Gastroesophageal sphincter (tissue), 4 donors: ENCODE data around the gene NT5M.

GRCh38 chr17:16285698-16286882 is 67.2 kb downstream of the CENPV start:
- PRO-cap = unidirectional peak, plus-strand start at chr17:16286234; unidirectional peak, plus-strand start at chr17:16286266
- RAMPAGE, long total RNA, 4 experiments = no peak in any of the 4 experiments

DNA sequence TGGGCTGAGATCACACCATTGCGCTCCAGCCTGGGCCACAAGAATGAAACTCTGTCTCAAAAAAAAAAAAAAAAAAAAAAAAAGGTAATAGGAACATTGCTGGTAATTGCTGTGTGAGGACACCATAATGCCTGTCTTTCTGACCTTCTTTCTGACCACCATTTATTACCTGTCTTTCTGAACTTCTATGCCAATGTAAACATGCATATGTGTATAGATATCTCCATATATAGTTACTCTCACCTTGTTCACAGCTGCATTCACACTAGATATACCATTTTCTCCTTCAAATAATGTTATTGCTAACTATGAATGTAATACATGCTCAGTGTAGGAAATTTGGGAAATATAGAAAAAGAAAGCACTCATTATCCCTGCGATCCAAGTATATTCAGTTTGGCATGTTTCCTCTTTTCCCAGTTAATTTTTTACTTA is 6.8 kb downstream of the UBB start:
- PRO-cap = no peak
- RAMPAGE, long total RNA, 4 experiments = no peak in any of the 4 experiments

DNA sequence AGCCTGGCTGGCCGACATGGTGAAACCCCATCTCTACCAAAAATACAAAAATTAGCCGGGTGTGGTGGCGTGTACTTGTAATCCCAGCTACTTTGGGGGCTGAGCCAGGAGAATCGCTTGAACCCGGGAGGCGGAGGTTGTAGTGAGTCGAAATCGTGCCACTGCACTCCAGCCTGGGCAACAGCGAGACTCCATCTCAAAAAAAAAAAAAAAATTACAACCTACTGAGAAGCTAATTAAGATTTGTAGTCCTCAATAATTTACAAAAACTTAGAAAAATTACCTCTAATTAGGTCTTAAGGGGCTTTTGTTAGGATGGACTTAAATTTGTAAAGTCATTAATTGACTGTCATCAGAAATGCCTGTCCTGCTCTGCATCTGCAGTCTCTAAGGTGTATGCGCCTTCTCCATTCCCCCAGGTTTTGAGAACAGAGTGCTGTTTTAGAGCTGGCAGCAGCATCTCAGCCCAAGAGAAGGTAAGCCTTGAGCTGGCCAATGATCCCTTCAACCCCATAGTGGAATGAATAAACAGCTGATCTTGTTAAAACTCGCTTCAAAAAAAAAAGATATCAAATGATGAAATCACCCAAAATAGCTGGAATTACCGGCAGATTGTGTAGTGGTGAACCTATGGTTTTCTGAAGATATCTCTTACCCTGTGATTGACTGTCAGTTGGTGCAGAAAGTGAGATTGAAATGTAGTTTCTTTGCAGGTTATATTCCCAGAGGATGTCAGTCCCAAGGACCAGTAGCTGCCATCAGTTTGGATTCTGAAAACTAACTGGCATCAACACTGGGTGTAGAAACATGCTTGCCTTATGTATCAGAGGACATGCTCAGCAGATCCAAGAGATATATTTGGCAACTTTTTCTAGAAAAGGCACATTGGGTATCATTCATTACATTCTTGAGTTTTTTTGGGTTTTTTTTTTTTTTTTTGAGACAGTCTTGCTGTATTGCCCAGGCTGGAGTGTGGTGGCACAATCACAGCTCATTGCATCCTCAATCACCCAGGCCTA is 25.6 kb downstream of the TRPV2 start:
- PRO-cap = no peak
- RAMPAGE, long total RNA, 4 experiments = no peak in any of the 4 experiments

- PRO-cap = no peak
- RAMPAGE, long total RNA, 4 experiments = no peak in any of the 4 experiments
These were observed 24.6 kb upstream of the LRRC75A start for GRCh38 chr17:16516437-16517204.

DNA sequence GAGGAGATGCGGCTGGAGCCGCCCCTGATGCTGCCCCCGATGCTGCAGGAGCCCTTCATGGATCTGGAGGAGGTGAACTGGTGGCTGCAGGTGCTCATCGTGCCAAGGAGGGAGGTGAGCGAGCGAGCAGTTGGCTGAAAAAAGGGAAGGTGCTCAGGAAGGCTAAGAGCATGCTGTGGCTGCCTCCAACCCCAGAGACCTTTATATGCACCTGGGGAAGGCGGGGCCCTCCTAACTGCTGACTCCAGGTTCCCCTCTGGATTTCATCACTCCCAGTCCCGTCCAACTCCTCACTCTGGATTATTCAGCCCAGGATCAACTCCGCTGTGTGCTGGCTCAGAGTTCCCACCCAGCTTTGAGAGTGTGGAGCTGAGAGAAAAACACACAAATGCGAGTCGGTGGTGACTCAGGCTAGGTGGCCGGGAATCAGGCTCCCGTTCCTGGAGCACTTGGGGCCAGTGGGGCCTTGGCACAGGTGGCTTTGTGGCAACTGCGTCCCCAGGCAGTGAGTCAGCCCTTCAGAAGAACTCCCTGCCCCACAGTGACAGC is 139.2 kb downstream of the TNFRSF13B start:
- PRO-cap = no peak
- RAMPAGE, long total RNA, 4 experiments = no peak in any of the 4 experiments

GRCh38 chr17:16980761-16981661 is 9.1 kb upstream of the TNFRSF13B start:
- PRO-cap = no peak
- RAMPAGE, long total RNA, 4 experiments = no peak in any of the 4 experiments

DNA sequence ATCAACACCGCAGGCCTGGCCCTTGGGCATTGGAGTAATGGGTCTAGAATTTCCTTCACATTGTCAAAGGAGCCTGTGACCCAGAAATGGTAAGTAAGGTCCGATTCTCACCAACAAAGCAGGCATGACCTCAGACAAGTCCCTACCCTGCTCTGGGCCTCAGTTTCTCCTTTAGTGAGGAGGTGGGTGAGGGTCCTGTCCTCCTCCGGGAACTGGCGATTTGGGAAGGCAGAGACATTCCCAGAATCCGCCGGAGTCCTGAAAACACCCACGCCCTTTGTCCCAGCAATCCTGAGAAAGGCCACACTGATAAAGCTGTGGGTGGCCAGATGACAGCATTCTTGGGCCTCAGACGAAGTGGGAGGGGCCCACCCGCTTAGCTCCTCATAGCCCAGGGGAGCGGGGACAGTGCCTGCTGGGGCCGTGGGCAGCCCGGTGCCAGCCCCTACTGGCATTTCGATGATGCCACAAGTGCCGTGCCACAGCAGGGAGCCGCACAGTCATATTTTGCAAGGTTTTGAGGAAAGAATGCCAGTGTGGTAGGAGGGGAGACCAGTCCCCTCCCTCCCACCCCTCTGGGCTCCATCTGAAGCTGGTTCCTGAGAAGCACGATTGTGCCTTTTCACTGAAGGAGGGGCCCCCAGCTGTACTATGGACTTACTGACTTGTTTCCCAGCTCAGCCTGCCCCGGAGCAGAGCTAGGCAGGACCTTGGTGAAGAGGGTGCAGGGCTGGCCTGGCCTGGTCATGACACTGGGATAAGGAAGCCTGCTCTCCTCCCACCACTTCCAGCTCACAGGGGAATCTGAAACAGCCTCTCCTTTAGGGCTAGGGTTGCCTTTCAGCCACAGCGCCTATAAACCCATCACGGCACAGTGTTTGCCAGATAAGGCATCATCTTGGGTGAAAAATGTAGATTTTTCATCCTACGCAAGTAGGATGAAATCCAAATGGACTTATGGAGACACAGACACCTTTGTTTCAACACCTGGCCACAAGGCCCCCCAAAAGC is 20.9 kb upstream of the MPRIP start:
- PRO-cap = bidirectional peak, plus-strand start at position 470 of the sequence, minus-strand start at position 260 of the sequence; unidirectional peak, plus-strand start at position 695 of the sequence
- RAMPAGE, long total RNA, 4 experiments = no peak in any of the 4 experiments

- PRO-cap = no peak
- RAMPAGE, long total RNA, 4 experiments = no peak in any of the 4 experiments
These were observed 5.2 kb downstream of the MPRIP start for GRCh38 chr17:17047181-17048129.

- PRO-cap = no peak
- RAMPAGE, long total RNA, 4 experiments = no peak in any of the 4 experiments
These were observed 44.1 kb downstream of the MPRIP start for GRCh38 chr17:17086117-17087072.

DNA sequence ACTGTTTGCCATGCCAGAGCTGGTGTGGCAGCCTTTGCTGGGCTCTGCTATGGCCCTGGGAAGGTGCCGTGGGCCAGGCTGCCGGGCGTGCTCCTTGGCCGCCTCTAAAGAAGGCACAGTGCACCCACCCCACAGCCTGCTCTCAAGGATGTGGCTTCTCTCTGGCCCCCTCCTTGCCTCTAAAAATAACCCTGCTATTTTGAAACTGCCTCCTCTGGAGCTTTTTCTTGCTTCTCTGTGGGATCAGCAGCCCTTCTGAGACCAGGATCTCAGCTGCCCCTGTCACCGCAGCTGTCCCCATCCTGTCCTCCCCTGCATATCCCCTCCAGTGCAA is 80.0 kb downstream of the PLD6 start:
- PRO-cap = no peak
- RAMPAGE, long total RNA, 4 experiments = no peak in any of the 4 experiments

GRCh38 chr17:17169118-17169650 is 36.9 kb downstream of the PLD6 start:
- PRO-cap = no peak
- RAMPAGE, long total RNA, 4 experiments = no peak in any of the 4 experiments

- PRO-cap = bidirectional peak, plus-strand start at chr17:17303349, minus-strand start at chr17:17303308
- RAMPAGE, long total RNA, 4 experiments = no peak in any of the 4 experiments
These were observed at the start of gene NT5M for GRCh38 chr17:17302821-17303449. NT5M (plus strand) TSS chr17:17303373.

DNA sequence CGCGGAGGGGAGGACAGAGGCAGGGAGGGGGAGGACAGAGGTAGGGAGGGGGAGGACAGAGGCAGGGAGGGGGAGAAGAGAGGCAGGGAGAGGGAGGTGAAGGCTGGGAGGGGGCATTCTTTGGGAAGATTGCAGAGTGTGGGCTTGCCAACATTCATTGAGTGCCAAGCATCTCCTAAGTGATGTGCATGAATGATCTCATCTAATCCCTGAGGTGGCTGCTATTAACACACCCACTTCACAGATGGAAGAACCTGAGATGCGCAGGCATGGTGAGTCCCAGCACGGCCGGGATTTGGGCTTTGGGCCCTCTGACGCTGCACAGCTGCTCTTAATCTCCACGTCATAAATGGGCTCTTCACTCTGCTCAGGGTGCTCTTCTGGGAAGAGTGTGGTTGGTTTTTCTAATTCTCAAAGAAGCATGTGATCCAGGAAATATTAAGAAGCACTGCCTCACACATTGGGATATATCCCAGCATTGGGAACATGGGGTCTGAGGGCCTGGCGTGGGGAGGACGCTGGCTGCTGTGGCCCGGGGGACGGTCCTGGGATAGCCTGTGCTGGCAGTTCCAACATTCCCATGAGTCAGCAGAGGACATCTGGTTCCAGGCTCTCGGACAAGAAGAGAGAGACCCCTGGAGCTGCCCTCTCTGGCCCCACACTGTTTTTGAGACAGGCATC is 58.5 kb downstream of the NT5M start:
- PRO-cap = no peak
- RAMPAGE, long total RNA, 4 experiments = no peak in any of the 4 experiments

- PRO-cap = no peak
- RAMPAGE, long total RNA, 4 experiments = no peak in any of the 4 experiments
These were observed 82.3 kb downstream of the NT5M start for GRCh38 chr17:17385181-17386074.

- PRO-cap = no peak
- RAMPAGE, long total RNA, 4 experiments = no peak in any of the 4 experiments
These were observed 982 bp upstream of the RASD1 start for GRCh38 chr17:17497277-17497476.

DNA sequence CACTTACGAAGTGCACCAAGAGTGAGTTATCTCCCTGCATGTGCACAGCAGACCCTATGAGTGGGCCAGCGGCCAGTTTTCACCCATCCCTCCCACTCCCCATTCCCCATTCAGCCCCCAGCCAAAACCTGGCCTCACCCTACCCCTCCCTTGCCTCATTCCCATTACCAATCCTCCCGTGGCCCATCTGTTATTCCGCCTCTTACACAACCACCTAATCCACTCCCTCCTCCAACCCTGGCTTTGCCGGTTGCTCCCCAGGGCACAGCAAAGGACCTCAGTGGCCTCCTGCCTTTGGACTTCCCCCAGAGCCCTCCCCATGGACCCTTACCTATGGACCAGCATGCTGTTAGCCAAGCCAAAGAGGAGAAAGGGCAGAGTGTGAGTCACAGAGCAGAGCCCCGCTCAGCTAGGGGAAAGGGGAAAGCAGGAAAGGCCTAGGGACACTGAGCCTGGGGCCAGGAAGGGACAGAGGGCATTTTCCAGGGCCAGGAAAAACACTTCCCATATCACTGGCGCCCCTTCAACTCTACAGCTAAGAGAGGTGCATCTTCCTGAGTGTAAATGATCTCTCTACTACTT is 10.8 kb downstream of the PEMT start:
- PRO-cap = no peak
- RAMPAGE, long total RNA, 4 experiments = no peak in any of the 4 experiments

DNA sequence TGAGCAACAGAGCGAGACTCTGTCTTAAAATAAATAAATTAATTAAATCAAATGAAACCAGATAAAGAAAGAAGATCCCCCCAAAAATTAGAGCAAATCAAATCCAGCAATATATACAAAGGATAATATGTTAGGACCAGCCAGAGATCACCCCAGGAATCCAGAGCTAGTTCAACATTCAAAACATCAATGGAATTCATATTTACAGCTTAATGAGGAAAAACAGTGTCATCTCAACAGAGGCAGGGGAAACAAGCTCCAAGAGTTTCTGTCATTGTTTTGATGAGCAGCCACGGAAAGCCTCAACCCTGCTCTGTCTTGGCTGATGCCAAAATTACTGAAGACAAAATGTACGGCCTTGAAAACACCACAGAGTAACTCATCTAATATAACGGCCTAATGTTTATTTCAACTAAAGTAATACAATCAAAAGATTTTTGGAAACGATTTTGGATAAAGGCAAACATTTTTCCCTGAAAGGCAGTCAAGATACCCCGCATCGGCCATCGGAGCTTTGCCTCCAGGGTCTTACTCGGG is 3.6 kb downstream of the PEMT start:
- PRO-cap = no peak
- RAMPAGE, long total RNA, 4 experiments = no peak in any of the 4 experiments

- PRO-cap = no peak
- RAMPAGE, long total RNA, 4 experiments = no peak in any of the 4 experiments
These were observed 41.0 kb upstream of the PEMT start for GRCh38 chr17:17632612-17632863.

GRCh38 chr17:17691128-17692480 is 10.3 kb downstream of the RAI1 start:
- PRO-cap = no peak
- RAMPAGE, long total RNA, 4 experiments = no peak in any of the 4 experiments

DNA sequence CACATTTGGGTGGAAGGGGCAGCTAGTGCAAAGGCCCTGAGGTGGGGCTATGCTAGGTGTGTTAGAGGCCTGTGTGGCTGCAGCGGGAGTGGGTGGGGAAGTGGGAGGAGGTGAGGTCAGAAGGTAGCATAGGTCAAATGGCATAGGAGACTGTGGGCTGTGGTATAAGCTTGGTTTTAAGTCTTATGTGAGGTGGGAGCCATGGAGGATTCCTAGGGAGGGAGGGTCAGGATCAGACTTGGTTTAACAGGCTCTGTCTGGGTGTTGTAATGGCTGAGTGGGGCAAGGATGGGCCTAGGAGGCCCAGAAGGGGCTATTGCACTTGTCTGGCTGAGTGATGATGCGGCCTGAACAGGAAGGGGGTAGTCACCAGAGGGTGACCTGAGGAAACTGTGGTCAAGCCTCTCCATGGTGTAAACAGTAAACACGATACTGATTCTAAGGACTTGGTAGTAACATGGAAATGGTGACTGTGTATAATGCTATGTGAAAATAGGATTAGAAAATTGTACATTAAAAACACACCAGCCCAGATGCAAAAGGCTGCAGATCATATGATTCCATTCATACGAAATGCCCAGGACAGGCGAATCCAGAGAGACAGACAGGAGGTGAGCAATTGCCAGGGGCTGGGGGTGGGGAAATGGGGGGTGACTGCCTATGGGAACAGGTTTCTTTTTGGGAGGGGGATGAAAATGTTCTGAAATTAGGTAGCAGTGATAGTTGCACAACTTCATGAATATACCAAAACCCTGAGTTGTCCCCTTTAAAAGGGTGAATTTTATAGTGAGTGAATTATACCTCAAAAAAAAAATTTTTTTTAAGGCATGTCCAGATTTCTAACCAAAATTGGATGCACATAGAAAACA is 31.3 kb downstream of the RAI1 start:
- PRO-cap = no peak
- RAMPAGE, long total RNA, 4 experiments = no peak in any of the 4 experiments